HEK293 (cell line): ENCODE measurements around the genes RANGRF, ODF4 and DHRS7C.

GRCh38 chr17:8015582-8016662 lies 13.5 kb downstream of the GUCY2D start:
- PRO-cap = bidirectional peak, plus-strand start at chr17:8016469, minus-strand start at chr17:8016496
- RRBS, 2 experiments = 38 to 51% methylated on average over 2 to 4 of the region's 72 CpGs

DNA sequence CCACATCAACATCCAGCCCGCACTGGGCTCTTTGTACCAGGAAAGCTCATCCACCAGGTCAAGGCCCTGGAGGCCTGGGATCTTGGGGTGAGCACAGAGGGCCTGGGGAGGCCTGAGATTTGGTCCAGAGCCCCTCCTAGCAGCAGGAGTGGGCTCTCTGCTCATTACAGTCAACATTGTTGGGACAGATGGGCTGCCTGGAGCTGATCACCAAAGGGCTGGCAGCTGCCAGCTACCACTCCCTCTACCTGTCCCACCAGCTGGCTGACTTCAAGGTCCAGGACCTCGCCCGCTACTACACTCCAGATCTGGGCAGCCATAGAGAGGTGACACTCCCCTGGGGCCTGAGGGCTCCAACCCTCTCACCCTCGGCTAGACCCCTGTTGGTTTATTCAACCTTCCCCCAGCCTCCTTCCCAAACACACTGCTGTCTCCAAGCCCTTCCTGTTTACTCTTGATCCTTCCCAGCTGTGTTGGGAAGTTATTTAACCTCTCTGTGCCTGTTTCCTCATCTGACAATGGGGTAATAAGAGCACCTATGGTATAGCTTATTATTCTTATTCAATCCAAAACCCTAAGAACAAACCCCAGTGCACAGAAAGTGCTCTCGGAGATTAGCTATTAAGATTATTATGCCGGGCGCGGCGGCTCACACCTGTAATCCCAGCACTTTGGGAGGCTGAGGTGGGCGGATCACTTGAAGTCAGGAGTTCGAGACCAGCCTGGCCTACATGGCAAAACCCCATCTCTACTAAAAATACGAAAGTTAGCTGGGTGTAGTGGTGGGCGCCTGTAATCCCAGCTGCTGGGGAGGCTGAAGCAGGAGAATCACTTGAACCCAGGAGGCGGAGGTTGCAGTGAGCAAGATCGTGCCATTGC lies 17.9 kb downstream of the ALOX12B start:
- PRO-cap = no peak
- RRBS, 2 experiments = no CpG with 5 or more reads among the region's 15 CpGs

DNA sequence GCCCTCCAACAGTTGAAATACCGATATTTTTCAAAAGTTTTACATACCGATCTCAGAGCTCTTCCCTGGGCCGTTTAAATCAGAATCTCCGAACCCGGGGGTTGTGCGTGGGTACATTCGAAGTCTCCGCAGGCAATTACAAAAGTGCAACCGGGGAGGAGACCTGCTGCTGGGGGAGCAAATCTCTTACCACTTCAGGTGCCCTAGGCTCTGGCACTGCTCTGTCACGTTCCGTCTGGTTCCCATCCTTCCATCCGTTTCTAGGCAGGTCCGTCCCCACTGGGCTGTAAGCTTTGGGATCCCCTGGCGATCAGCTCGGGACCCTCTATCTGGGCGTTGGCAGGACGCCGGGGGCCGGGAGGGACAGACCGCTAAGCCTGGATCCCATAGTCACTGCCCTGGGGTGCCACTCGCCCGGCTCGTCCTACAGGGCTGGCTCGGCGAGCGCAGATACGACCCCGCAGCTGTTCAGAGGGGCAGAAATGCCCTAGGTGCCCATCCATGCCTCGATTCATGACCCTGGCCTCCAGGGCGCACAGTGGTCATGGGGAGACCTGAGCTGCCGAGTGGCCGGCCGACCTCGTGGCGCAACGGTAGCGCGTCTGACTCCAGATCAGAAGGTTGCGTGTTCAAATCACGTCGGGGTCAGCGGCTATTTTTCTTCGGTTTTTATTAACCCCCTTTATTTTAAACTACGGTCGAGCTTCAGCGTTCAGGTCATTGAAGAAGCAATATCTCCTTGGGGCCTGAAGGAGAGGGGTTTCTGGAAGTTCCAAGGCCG lies 4.0 kb downstream of the BORCS6 start:
- PRO-cap = bidirectional peak, plus-strand start at position 569 of the sequence, minus-strand start at position 261 of the sequence; bidirectional peak, plus-strand start outside the sequence, minus-strand start at position 586 of the sequence
- RRBS, 2 experiments = 2 to 3% methylated on average over 8 of the region's 47 CpGs

DNA sequence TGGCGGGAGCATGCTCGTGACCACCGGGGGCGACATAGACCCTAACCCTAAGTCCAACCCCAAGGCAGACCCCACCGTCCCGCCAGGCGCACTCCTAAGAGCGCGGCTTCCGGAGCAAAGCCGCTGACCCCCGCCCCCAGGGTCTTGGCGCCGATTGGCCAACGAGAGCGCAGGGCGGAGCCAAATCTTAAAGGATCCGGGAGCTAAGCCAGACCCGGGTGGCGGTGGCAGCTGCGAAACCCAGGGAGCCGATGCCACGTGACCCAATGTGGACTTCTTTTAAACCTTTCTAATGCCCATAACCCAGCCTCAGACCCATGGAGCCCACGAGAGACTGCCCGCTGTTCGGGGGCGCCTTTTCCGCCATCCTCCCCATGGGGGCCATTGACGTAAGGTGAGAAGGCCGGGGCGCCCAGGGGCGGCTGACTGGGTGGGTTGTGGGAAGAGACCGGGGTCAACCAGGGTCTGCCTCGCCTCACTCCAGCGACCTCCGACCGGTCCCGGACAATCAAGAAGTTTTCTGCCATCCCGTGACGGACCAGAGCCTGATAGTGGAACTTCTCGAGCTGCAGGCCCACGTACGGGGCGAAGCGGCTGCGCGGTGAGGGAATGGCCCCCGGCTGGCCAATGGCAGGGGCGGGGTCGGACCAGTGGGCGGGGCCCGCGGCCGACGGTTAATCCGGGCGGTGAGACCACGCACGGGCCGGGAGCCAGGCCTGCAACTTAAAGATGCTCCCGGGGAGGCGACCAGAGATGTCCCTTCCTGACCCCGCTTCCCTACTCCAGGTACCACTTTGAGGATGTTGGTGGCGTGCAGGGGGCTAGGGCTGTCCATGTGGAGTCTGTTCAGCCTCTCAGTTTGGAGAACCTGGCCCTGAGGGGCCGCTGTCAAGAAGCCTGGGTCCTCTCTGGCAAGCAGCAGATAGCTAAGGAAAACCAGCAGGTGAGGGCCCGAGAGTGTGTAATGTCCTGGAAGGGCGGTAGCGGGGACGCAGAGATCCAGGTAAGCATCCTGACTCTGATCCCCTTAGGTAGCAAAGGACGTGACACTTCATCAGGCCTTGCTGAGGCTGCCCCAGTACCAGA lies at the start of gene RANGRF:
RANGRF (plus strand) TSS at position 199 of the 1,086 bp plus-strand sequence.
- PRO-cap = bidirectional peak, plus-strand start at position 211 of the sequence, minus-strand start at position 96 of the sequence; bidirectional peak, plus-strand start at position 689 of the sequence, minus-strand start at position 585 of the sequence
- RRBS, 2 experiments = 2% methylated on average over 29 of the region's 70 CpGs

- PRO-cap = no peak
- RRBS, 2 experiments = 78 to 87% methylated on average over 3 of the region's 16 CpGs
Observed at GRCh38 chr17:8312189-8312735, 2.2 kb downstream of the ARHGEF15 start.

DNA sequence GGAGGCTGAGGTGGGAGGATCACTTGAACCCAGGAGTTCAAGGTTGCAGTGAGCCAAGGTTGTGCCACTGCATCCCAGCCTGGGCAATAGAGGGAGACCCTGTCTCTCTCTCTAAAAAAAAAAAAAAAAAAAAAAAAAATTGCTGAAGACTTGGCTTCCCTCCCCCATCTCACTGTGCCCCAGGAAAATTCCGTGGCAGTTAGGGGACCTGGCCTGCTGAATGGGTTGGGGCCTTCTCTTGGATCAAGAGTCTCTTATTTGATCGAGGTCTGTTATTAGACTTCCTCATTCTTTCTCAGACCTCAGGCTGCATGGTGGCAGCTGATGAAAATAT lies at the start of gene ODF4:
ODF4 (plus strand) TSS at position 193 of the 334 bp plus-strand sequence.
- PRO-cap = no peak
- RRBS, 2 experiments = no CpG with 5 or more reads among the region's 2 CpGs

GRCh38 chr17:8377242-8377976 lies 905 bp upstream of the KRBA2 start:
- PRO-cap = no peak
- RRBS, 2 experiments = no CpG with 5 or more reads among the region's 4 CpGs

GRCh38 chr17:8443897-8444749 lies 8.4 kb downstream of the NDEL1 start:
- PRO-cap = no peak
- RRBS, 2 experiments = no CpG with 5 or more reads among the region's 10 CpGs

DNA sequence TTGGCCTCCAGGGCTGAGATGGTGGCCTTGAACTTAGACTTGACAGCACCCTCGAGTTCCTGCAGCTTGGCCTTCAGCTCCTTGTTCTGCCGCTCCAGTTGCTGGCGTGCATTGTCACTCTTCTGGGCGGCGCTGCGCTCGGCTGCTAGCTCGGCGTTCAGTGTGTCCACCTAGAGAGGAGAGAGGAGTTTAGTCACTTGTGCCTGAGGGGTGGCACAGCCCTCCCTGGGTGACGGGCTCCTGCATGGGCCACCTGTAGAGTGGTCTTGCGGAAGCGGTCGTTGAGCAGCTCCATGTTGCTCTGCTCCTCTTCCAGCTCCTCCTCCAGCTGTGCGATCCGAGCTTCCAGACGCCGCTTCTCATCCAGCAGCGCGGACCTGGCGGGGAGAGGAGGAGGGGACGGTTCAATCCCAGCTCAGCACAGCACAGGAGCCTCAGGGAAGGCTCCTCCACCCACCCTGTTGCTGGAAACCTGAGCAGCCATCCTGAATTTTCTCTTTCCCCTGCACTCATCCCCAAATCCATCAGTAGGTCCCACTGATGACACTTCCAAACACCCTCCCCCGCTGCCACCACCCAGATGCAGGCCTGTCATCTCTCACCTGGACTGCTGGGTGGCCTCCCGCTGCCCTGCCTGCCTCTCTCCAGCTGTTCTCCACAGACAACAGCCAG lies 44.6 kb downstream of the NDEL1 start:
- PRO-cap = no peak
- RRBS, 2 experiments = no CpG with 5 or more reads among the region's 23 CpGs

DNA sequence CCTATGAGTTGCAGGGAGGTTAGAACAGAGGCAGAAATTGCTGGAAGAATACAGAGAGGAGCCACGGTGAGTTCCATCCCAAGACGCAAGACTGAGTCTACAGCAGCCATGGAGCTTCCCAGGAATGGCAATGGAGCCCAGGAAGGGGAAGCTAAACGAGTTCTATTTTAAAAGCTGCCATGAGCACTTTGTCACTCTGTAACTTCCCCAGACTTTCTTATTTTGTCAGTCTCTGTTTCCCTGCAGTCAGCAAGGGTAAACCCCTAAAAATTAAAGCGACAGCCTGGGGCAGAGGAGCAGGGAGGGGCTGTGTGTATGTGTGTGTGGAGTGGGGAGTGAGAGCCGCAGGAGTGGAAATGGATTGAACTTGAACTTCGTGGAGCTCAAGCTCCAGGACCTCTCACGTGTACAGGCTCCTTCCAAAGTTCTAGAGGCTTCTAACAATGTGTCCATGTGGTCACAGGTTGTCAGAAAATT lies 42.4 kb upstream of the PIK3R6 start:
- PRO-cap = no peak
- RRBS, 2 experiments = no CpG with 5 or more reads among the region's 7 CpGs

DNA sequence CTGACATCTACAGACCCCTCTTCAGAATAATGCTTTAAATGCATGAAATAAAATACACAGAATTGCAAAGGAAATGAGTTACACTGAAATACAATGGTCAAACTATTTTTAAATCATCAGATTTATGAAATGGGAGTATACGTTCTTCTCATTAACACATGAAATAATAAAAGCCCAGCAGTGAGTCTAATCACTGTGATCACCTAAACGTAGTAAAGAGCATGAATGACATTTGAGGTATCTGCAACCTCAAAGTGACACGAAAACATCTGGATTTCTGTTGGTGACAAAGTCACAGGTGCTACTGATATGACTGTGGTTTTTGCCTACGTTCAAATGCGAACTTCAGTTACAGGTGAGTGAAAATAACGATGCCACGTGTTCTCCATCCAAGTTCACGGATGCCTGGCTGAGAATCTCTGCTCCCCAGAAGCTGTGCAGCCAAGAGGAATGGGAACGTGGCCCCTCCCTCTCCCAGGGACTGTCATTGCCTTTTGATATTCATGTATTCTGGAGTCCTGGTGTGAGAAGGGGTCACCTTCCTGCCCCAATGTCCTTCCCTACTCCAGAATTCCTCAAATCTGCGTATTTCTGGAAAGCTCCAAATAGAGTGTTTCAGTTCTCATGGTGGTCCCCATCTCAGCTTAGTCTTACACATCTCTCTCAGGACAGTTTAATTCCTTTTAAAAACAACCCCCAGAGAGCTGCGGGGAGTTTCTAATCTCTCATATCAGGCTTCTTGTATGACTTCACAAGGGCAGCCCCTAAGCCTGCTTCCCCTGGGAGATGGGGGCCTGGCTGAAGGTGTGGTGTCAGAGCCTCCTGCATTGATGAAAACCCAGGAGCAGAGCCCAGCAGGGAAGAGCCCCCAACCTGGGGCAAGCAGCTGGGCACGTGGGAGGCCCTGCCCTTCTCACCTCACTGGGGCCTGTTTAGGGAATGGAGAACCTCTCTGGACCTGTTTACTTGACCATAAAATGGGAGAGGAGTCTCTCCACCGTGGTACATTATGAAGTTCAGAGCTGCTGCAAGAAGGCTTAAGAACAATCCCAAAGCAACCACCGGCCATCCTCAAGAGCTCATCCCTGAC lies 25.8 kb downstream of the PIK3R5 start:
- PRO-cap = no peak
- RRBS, 2 experiments = no CpG with 5 or more reads among the region's 14 CpGs

DNA sequence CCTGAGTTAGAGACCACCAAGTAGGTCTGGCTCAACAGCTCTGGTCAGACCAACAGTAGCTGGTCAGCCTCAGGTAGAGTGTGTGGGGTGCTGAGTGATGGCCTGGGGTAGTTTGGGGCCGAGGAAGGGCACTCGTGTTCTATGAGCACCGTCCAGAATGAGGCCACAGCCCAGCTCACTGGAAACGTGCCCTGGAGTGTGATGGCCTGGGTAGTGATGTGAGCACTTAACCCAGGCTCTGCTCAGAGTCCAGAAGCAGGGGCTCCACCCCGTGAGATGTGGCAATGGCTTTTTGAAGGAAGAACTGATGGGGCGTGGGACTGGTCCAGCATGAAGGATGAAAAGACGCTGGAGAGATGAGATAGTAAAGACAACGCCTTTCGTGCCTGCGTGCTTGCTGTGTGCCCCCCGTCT lies 35.2 kb downstream of the NTN1 start:
- PRO-cap = no peak
- RRBS, 2 experiments = no CpG with 5 or more reads among the region's 11 CpGs

- PRO-cap = no peak
- RRBS, 2 experiments = 80 to 100% methylated on average over 1 to 3 of the region's 23 CpGs
Observed at GRCh38 chr17:9242178-9242881, 221.0 kb downstream of the NTN1 start.

- PRO-cap = no peak
- RRBS, 2 experiments = no CpG with 5 or more reads among the region's 11 CpGs
Observed at GRCh38 chr17:9791088-9791872, at the start of gene DHRS7C. TSS of gene DHRS7C (minus strand) at chr17:9791592.

DNA sequence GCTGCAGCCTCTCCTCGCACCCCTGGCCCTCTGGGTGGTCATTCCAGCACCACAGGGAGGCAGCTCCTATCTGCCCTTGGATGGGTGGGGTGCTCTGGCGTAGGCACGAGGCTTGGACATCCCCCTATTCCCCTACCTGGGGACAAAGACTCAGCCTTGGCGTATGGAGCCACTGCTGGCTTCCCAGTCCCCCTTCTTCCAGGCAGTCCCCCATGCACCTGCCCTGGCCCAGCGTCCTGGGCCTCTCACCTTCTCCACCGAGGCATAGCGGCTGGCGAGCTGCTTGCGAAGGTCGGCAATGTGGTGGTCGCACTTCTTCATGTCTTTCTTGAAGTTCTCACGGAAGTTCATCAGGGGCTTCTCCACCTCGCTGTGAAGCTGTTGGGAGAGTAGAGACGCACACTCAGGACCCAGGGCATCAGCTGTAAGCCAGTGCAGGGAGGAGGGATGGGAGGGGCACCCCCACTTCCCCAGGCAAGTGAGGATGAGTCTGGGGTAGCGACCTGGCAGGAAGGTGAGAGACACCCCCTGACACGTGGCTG lies 21.4 kb upstream of the RCVRN start:
- PRO-cap = no peak
- RRBS, 2 experiments = no CpG with 5 or more reads among the region's 16 CpGs

- PRO-cap = no peak
- RRBS, 2 experiments = no CpG with 5 or more reads among the region's 14 CpGs
Observed at GRCh38 chr17:9979496-9980137, 74.5 kb upstream of the RCVRN start.

DNA sequence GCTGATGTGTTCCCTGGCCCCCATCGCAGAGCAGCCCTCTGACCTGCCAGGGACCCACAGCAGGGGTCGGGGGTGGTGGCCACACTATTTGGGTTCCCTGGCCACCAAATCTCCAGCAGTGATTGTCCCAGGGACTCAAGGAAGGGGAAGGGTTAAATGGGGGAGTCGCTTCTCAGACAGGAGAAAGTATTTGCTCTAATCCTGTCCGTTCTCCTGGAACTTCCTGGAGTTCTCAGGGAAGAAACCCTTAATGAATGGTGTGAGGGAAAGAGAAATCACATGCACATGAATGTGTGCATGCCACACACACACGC lies 72.4 kb downstream of the GAS7 start:
- PRO-cap = no peak
- RRBS, 2 experiments = no CpG with 5 or more reads among the region's 5 CpGs

DNA sequence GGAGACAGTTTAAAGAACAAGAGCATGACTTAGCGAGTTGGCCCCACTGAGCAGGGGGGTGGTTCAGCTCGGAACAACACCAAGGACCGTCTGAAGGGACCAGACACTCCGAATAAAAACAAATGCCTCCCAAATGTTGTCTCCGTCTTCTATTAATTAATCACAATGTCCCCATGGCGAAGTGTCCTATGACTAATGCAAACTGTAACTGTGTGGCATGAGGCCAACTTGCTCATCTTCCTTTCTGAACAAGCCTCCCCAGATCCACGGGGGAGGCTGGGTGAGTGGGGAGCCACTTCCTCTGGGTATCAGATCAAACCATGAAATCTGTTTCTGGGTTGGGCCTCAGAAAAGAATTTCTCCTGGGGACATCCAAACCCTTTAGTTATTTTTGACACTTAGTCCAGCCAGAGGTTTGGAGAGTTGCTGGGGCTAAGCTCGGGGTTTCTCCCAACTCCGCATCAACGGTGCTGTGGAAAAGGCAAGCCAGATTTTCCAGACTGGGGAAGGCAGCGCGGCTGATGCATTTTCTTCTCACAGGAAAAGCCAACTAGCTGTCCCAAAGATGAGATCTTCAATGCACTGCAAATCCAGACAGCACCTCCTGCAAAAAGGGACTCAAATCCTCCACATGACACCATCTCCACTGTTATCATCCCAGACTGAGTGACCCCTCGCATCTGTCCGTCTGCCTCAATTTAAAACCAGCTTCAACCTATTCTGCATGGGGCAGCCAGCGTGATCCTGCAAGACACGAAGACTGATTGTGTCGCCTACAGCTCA lies 62.3 kb downstream of the GAS7 start:
- PRO-cap = no peak
- RRBS, 2 experiments = no CpG with 5 or more reads among the region's 17 CpGs

GRCh38 chr17:10196002-10196657 lies 2.3 kb downstream of the GAS7 start:
- PRO-cap = no peak
- RRBS, 2 experiments = 96 to 100% methylated on average over 1 of the region's 15 CpGs

DNA sequence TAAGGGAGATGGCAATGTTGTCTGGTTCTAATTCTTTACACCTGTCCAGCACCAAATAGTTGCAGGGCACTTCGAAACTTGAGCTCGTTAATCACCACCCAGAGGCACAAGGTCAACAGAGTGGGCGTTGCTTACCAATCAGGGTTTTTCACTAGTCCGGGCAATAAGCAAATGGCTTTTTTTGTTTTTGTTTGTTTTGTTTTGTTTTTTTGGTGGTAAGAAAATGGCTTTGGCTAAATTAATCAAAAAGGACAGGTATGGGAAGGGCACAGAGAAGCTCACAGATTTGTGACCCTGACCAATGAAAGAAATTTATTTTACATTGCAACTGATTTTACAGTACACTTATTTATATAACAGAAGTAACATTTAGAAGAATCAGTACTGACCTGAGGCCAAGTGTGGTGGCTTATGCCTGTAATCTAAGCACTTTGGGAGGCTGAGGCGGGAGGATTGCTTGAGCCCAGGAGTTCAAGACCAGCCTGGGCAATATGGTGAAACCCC lies 28.4 kb upstream of the TMEM220 start:
- PRO-cap = no peak
- RRBS, 2 experiments = no CpG with 5 or more reads among the region's 5 CpGs